Cardiac atrium fibroblast (primary cell): ENCODE measurements around a stretch of chr2.

- RAMPAGE, long total RNA, result no peak
These were observed 264.3 kb downstream of the LPIN1 start for GRCh38 chr2:12010733-12011150.

GRCh38 chr2:12044856-12045221 is 298.4 kb downstream of the LPIN1 start:
- RAMPAGE, long total RNA, result no peak

- RAMPAGE, long total RNA, result no peak
These were observed 344.4 kb downstream of the LPIN1 start for GRCh38 chr2:12090888-12091232.

GRCh38 chr2:12169564-12170129 is 423.2 kb downstream of the LPIN1 start:
- RAMPAGE, long total RNA, result no peak

- RAMPAGE, long total RNA, result no peak
These were observed 335.1 kb upstream of the TRIB2 start for GRCh38 chr2:12381708-12381994.

DNA sequence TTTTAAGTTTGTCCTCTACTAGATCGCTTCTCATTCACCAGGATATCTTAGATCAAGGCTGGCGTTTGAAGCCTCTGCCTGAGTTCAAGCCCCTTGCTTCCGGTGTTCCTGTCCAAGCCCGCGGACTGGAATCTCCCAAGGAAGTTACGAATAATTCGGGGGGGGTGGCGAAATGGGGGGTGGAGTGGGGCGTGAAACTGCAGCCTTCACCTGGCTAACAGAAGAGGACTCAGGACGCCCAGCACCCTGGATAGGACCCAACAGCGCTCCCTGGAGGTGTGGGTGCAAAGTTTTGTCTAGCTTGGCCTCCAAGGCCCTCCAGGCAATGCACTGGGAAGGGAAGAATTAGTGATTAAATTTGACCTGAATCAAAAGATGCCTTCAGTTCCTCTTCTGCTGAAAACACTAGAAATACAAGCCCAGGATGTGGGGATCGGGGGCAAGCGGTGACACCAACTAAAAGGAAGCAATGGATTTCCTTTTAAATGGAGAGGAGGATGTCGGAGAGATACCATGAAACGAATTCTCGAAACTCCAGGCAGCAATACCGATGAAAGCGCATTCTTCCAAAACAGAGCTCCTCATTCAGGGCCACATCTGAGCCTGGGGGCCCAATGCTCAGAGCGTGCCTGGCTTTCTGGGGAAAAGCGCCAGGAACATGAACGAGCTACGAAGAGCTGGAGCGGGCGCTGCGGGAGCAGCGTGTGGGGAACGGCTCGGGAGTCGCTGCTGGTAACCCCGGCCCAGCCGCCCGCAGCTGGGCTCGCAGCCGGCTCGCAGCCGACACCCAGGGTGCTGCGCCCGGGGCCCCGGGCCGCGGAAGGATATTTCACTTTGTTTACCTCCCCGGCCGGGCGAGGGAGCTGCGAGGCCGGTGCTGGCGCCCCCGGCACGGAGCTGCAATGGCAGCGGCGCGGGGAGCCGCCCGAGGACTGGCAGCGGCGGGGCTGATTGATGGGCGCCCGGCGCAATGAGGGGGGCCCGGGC is 591 bp upstream of the TRIB2 start:
- RAMPAGE, long total RNA, result no peak

- RAMPAGE, long total RNA, result no peak
These were observed 6.6 kb downstream of the NBAS start for GRCh38 chr2:15554363-15555160.

DNA sequence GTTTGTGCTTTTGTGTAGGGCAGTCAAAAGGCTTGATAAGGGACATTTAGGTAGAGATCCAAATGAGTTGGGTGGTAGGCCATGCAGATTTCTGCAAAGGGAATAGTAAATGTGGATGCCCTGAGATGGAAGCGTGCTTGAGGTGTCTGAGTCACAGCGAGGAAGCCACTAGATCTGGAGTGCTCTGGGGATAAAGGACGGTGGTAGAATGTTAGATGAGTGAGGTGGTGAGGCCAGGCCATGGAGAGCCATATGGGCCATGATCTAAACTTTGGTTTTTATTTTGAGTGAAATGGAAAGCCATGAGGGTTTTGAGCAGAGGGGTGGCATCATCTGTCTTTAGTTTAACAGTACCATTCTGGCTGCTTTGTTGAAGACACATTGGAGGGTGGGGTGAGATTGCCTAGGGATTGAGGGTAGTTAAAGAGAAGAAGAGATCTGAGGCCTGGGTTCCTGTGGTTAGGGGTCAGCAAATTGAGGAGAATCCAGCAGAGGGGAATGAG is 13.2 kb downstream of the DDX1 start:
- RAMPAGE, long total RNA, result no peak

DNA sequence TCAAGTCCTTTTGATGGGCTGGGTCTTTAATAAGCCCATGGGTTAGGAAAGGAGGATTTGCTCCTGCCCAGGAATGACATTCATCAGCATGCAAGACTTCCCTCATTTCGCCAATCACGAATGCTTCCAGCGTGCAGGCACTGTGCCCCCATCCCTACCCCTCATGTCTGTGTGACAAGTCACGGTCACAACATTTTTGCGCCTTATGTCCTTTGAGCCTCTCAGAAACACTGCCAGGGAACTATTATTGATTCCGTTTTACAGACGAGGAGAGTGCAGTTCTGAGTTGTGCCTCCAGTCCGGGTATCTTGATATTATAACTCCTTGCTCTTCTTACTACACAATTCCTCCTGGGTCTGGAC is 101.9 kb upstream of the MYCN start:
- RAMPAGE, long total RNA, result no peak

- RAMPAGE, long total RNA, result no peak
These were observed 49.3 kb downstream of the MYCN start for GRCh38 chr2:15989592-15990071.

DNA sequence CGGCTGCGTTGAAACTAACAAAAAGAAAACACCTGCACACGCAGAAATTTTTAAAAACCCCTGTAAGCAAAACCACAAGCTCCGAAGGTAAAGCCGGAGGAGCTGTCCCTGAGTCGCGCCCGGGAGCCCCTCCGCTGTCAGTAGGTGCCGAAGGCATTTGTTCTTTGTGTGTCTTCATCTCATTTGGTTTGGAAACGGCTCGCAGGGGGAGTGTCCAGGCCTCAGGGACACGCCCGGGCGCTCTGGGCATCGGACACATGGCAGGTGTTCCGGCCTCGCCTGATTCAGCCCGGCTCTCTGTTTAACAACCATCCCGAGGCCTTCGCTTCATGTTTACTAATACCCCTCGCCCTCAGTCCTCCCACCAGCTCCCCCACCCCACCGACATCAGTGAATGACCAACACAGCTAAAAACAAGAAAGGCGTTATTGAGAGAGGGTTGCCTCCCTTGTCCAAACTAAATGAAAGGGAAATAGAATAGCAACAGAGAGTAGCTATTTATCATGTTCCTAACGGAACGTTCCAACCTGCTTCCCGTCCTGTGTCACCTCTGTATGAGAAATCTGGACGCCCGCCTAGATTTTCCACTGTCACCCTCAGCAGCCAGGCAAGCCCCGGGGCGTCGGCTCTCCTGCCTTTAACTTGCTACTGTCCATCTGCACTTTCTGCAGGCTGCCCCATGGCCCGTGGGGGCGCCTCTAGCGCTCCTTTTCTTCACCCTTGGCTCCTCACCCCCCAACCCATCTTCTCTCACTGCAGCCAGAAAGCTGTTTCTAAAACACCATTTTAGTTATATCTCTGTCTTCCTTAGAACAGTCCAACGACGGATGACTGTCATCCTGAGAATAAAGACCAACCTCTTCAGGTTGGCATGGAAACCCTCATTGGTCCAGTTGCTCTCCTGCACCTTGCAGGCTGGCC is 73.9 kb downstream of the MYCN start:
- RAMPAGE, long total RNA, result no peak

- RAMPAGE, long total RNA, result no peak
These were observed 129.6 kb downstream of the MYCN start for GRCh38 chr2:16069504-16070717.

- RAMPAGE, long total RNA, result no peak
These were observed 183.6 kb downstream of the MYCN start for GRCh38 chr2:16123955-16124332.

- RAMPAGE, long total RNA, result no peak
These were observed 275.6 kb downstream of the MYCN start for GRCh38 chr2:16215803-16216495.

GRCh38 chr2:16244959-16245488 is 304.7 kb downstream of the MYCN start:
- RAMPAGE, long total RNA, result no peak

GRCh38 chr2:16547695-16548233 is 117.9 kb downstream of the CYRIA start:
- RAMPAGE, long total RNA, result no peak

- RAMPAGE, long total RNA, result no peak
These were observed 81.6 kb downstream of the CYRIA start for GRCh38 chr2:16583810-16584582.

DNA sequence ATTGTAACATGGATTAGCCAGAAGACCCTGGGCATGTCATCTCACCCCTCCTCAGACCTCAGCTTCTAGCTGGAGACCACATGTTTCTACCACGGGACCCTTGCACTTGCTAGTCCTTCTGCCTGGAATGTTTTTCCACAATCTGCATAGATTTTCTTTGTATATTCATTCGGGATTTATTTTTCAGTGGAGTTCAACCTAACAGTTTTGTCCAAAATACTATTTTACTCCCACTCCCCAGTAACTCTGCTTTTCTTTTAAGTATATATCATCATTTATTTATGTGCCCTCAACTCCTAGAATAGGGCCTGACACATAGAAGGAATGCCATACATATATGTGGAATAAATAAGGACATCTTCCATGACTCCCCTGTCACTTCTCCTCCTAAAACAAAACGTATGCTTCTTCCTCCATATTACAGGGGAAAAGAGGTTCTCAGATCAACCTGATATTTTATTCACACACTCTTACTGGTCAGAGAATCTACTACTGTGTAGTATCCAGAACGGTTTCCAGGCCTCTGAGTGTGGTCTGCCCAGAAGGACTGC is 56.2 kb downstream of the CYRIA start:
- RAMPAGE, long total RNA, result no peak

DNA sequence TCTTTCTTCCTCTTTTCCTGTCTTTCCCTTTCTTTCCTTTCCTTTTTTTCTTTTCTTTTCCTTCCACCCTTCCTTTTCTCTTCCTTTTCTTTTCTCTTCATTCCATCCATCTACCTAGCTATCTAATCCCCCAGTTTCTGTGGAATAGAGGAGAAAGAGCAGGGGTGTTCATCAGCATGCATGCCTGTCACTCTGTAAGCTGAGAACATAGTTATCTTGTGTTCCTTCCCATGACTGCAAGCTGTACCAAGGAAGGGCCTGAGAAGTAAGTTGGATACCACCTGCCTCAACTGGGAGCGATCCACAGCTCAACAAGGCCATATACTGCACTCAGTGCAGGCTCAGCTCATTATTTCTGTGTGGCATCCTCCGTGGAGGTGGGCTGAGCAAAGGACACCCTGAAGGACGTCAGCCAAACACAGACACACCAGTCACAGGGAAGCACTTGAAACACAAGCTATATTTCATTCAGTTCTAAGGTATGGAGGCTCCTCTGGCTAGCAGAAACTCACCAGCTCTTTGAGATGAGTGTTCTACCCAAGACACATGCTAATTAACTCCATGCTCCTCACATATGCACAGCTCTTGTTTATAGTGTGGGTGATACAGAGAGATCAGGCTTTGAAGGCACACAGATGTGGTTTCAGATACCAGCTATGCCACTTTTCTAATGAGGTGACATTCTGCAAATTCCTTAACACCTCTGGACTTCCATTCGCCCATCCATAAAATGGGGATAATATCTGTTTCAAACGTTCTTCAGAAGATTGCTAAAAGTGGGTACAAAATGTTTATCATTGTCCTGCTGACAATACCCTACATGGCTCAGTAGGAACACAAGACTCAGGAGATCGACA is 6.7 kb downstream of the CYRIA start:
- RAMPAGE, long total RNA, result no peak

DNA sequence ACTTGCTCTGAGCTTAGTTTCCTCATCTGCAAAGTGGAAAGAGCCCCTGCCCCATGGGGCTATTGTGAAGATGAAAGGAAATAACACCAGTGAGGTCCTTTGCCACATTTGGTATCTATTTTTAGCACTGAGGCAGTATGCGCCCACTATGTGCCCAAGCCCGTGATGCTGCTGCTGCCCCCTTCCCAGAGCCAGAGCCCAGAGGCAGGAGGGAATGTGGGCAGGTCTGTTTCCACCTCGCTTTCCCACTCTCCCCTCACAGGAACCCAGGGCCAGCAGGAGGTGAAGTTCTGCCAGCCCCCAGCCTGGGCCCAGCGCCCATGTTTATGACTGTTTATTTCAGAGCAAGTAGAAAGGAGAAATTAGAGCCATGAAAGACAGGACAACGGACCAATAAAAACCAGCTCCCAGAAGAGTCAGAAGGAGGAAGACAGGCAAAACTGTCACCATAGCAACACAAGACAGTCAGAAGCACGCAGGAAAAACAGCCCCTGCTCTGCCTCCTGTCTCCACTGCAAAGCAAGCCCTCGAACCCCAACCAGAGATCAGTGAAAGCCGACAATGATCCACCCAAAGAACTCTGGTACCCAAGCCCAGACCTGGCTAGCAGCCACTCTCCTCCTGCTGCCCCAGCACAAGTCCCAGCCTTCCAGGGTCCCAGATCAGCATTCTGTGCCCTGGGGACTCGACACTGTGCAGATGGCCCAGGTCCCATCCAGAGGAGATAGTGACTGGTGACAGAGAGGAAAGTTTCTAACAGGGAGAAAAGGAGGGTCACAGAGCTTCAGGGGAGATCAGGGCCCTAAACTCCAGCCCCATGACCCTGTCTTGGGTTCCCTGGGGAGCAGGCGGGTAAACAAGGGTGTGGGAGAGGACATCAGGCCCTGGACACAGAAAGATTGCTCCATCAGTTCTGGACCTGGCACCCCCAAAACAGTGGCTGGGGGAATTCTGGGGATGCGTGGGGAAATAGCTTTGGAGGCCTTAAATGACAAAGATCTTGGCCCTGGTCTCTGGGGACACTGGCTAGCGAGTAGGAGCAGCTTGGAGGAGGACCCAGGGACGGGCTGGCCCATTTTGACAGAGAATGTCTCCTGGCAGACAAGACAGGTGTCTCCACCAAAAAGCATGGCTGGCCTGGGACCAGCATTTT is 1.3 kb downstream of the CYRIA start:
- RAMPAGE, long total RNA, result no peak